Ascending aorta (tissue), 1 donor: ENCODE results near the gene FBXO3.

- PRO-cap = no peak
Observed at GRCh38 chr11:33256071-33256561, 1.1 kb upstream of the HIPK3 start.

DNA sequence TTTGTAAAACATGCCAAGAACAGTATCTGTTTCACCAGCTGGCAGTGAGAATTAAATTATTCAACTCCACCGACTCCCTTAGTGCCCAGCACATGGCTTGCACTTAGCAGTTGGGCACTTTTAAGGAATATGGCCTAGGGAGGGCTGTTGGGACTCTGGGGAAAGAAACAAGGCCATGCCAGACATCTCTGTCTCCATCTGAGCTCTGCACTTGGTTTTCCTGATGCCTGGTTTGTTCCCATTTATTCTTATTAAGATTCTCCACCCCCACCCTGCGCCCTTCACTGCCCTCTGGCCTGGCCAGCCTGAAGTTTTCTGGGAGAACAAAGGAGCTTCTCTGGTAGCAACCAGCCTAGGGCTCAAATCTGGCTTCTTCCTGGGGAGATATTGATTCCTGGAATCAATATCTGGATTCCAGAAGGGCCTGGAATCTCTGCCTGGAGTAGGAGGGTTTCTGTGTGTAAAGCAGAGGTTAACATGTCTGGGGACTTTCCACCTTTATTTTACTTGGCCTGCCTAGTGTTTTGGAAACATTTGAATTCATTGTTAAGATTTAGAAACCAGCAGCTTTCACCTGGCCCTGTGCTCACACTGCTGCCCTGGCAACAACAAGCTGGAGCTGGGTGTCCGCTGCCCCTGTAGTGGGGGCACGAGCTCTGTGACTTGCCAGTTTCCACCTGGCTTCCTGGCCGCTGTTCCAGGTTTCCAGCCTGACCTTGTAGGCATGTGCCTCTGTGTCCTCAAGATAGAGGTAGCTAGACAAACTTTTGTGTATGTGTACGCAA, 5.6 kb downstream of the C11orf91 start:
- PRO-cap = no peak

- PRO-cap = no peak
Observed at GRCh38 chr11:33696811-33697337, 3.8 kb downstream of the C11orf91 start.

DNA sequence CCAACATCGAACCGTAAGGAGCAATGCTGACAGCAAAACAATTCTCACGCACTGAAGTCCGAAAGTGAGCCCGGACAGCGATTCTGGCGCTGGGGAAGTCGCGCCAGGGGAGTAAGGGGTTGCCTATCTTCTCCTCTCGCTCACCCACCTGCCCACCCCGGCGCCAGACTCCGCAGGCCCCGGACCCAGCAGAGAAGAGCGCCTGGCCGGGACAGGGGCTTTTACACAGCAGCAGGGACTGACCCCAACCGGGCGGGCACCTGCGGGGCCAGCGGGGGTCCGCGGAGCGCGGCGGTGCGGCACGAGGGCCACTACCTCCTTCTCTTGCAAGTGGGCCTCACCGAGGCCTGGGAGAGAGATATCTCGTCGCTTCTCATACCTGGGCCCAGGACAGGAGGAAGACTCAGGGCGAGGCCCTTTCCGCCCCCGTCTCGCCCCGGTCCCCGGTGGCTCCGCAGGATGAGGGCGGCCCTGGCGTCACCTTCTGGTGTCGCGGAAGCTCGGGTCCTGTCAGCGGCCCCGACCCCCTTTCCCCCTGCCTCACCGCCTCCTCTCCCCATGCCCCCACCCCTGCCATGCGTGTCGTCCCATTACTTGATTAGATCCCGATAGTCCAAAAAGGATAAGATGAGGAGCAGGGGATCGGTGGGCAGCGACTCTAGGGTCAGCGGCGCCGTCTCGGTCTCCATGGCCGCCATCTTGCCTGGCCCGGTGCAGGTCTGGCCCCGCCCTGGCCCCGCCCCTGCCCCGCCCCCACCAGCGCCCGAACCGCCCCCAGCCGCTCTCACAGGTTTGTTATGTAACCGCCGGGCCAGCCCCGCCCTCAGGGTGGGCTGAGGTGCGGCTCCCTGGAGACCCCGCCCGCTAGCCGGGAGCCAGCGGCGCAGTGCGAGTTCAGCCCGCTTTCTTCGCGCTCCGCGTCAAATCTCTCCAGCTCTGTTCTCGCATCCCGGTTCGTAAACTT, at the start of gene FBXO3:
Gene FBXO3 (minus strand): TSS at position 721 of the 964 bp plus-strand sequence.
- PRO-cap = bidirectional peak, plus-strand start at position 878 of the sequence, minus-strand start at position 713 of the sequence

DNA sequence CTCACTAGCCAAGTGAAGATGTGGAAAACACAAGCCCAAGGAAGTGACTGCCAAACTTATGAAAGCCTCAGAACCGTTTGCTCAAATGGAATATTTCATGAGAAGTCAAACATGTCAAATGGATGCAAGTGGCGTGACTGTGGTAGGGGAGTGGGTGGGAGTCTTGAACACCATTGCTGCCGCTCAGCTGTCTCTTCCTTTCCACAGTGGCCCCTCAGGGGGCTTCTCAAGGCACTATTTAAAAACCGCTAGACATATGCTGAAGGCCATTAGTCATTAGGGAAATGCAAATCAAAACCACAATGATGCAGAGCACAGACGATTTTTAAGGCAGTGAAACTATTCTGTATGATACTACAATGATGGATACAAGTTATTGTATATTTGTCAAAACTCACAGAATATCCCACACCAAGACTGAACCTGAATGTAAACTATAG, 29.3 kb upstream of the LMO2 start:
- PRO-cap = no peak

DNA sequence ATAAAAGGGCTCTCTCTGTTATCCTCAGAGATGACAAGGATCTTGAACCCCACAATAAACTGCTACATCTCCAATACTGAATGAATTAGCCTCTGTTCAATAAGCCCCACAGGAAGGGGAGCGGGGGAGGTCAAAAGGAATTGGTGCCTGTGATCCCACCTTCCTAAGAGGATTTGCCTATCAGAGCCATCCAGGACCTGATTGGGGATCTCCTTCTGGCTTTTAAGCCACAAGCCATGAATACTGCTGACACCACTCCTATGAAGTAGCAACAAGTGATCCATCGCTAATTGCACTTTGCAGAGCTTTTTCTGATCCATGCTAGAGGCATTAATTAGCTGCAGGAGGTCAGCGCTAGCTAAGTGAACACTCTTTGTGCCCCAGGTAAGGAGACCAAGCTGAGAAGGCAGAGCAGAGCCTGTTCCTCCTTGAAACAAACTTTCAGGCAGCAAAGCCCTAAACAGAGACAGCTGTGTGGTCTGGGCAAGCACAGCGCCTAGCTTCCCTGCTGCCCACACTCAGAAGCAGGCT, 122.3 kb downstream of the ABTB2 start:
- PRO-cap = no peak

DNA sequence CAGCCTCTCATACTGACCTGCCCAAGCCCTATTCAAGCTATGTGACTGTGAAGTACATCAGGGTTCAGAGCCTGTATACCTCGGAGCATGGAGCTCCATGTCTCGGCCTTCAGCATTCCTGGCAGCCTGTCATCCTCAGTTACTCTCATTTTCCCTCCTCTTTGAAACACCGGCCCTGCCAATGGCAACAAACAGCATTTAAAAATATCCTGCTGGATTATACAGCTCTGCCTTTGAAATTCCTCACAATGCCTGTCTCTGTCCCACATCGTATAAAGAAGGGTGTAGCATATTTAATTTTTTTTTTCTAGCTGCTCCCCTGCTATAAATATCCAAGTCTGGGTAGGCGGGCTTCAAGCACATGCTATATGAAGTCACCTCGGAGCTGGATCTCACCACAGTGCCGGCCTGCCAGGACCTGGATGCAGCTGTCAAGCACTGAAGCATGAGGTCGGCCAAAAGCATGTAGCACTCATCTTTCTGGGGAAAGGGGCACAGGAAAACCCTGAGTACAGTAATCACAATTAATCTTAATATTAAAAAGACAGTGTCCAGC, 11.8 kb downstream of the ABTB2 start:
- PRO-cap = bidirectional peak, plus-strand start at position 398 of the sequence, minus-strand start at position 131 of the sequence

- PRO-cap = no peak
Observed at GRCh38 chr11:34349794-34350349, 7.9 kb downstream of the ABTB2 start.

DNA sequence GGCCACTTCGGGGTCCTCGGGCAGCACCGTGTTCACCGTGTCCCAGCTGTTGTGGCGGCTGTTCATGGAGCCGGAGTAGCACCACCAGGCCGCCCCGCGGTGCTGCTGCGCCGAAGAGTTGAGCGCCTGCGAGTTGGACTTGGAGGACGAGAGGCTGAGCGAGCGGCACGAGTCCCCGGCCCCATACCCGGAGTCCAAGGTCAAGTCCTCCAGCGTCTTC, 562 bp downstream of the ABTB2 start:
- PRO-cap = no peak

- PRO-cap = no peak
Observed at GRCh38 chr11:34552457-34552769, 38.8 kb upstream of the ELF5 start.

- PRO-cap = no peak
Observed at GRCh38 chr11:34603361-34604085, 17.4 kb upstream of the EHF start.

DNA sequence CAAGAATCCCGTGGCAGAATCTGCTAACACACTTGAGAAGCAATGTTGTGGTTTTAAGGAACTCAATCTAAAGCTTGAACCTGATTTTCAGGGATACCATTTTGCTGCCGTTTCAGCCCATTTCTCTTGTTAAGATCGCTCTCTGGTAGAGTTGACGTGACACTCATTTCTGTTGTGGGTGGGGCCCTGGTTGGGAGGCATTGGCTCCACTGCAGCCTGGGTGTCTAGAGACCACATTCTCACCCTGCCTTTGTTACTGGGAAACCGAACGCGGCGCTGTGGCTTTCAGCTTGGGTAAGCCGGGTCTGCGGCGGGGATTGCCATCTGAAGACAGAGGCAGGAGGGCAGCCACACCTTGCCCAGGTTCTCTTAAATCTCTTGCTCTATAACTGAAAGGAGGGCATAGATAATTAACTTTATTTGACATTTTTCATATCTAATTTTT, 3.2 kb downstream of the EHF start:
- PRO-cap = no peak

GRCh38 chr11:34635748-34636298, 14.9 kb downstream of the EHF start:
- PRO-cap = no peak

DNA sequence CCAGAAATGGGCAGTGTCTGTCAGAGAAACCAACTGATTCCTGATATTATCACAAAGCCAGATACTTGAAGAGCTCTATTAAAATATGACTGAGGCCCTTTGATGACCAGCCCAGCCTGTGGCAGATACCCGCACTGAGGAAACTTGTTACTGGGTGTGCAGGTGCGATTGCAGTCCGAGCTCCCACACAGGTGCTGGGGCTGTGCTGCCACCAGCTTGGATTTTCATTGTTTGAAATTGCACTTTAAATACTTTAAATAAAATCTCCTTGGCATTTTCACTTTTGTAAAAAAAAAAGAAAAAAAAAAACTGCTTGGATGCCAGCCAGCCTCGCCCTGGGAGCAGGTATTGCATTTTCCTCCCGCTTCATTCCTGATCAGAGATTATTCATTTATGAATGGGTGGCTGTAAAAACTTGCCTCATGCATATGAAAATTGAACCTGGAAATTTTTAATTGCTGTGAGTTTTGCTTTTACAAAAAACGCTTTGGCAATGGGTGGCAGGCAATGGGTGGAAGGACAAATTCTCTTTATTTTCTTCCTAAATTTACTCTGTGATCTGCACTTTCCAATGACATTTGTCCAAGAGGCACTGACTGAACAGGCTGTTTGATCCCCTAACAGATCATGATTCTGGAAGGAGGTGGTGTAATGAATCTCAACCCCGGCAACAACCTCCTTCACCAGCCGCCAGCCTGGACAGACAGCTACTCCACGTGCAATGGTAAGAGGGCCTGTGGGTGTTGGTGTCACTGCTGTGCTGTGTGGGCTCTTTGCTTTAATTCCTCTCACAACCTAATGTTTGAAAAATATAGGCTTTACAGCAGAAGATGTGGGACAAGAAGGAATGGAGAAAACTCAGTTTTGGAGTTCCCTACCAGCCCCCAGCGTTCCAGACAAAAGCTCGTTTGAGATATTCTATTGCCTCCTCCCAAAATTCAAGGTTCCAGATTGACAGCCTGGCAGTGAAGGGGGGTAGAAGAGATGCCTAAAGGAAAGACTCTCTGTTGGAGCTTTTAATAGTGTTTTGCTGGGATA, 21.4 kb downstream of the EHF start:
- PRO-cap = no peak

DNA sequence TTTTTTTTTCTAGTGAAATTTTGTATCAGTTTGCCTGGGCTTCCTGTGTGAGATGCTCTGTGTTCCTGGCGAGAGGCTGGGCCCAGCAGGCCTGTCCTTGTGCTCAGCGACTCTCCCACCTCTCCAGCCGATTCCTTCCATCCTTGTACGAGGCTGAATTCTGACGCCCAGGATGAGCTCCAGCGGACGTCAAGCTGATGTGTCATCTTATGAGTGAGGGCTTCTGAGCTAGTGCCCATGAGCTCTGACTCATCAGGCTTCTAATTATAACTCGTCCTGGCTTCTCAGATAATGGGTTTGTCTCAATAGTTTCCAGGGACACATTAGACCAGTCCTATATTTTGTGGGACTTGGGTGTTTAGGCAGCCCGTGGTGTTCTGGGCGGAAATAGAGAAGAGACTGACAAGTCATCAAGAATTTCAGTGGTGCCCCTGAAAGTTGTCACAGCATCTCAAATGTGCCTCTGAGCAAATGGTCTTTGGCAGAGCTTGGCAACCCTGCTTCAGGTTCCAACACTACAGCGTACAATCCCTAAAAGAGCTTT, 108.2 kb upstream of the CD44 start:
- PRO-cap = no peak

DNA sequence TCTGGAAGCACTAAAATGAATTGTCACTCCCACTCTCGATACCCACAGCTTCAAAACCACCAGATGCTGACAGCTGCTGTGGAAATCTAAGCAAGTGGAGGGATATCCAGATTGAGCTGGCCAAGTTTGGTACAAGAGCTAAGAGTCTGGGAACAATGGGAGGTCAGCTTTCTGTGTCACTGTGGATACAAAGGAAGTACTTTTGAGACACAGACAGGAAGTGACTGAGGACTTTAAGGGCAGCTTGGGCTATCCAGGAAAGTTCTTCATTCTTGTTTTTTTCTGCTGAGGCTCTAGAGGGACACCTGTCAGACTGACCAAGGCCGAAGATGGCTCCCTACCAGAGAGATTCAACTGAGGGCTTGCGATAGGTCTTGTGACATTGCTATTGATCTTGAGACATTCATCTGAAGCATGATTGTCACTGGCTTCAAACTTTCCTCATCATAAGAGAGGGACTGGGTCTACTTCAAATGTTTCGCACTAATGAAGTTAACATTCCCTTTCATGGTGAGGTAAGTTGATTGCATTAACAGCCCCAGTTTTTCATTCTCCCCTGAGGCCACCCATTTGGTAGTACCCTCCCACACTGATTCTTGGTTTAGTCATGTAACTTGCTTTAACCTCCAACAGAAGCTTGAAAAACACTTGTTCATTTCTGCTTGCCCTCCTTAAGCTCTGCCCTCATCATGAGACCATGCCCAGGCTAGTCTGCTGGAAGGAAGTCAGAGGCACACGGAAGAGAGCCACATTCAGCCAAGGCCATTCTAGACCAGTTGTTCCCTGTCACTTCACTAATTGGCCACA, 51.0 kb upstream of the CD44 start:
- PRO-cap = no peak

DNA sequence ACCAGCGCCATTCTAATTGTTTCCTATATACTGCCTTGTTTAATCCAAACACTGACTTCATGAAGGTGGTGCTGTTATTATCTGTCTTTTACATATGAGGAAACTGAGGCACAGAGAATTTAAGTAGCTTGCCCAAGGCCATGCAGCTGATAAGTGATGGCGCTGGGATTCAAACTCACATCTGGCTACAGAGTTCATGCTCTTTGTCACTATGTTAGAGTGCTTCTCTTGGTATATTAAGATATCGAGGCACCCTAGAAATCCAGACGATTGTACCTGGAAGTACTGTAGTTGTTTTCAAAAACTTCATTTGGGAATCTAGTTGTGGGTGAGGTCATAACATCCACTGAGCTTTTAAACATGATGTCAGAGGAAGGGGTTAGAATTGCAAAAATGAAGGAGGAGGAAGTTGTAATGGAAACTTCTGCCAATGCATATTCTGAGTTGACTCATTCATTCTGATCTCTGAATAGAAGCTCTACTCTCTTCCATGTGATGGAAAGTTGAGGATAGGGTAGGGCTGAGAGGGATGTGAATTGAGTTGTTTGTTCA, 7.6 kb downstream of the CD44 start:
- PRO-cap = no peak

DNA sequence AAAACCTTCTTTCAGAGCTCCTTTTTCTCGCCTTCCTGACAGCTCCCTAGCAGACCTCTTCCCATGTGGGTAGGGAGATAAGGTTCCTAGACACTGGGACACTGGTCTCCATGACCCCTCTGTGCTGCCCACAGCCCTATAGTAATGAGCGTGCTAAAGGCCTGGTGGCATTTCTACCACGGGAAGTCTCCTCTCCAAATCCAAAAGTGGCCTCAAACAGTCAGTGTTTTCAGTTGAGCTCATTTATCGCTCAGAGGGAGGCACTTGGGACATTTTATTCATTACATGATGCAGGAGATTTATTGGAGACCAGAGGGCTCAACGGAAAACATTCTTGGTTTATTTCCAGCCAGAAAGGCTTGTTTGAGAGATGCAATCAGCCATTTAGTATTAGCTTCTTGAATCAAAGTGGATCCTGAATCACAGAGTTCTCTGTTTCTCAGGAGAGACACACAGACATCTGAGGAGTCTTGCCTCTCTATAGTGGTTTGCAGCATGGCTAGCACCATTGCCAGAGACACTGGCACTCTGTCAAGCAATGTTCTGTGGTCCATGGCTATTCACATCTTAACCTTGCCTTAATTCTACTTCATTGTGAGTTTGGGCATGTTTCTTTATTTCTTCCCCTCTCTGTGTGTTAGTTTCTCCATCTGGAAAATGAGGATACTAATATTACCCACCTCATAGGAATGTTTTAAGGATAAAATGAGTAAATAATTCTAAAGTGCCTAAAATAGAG, 31.5 kb downstream of the CD44 start:
- PRO-cap = no peak

- PRO-cap = no peak
Observed at GRCh38 chr11:35176379-35176922, 37.5 kb downstream of the CD44 start.

GRCh38 chr11:35177889-35178263, 38.9 kb downstream of the CD44 start:
- PRO-cap = no peak